Left lung (tissue), 1 donor: ENCODE data around the genes ATG5 and SOBP.

GRCh38 chr6:106325236-106326152 lies at the start of gene ATG5:
ATG5 (minus strand) TSS chr6:106325760.
- PRO-cap: bidirectional peak, plus-strand start at chr6:106325489, minus-strand start at chr6:106325433; bidirectional peak, plus-strand start at chr6:106325892, minus-strand start at chr6:106325747

GRCh38 chr6:106510995-106511223 lies 118.4 kb downstream of the RTN4IP1 start:
- PRO-cap: no peak

DNA sequence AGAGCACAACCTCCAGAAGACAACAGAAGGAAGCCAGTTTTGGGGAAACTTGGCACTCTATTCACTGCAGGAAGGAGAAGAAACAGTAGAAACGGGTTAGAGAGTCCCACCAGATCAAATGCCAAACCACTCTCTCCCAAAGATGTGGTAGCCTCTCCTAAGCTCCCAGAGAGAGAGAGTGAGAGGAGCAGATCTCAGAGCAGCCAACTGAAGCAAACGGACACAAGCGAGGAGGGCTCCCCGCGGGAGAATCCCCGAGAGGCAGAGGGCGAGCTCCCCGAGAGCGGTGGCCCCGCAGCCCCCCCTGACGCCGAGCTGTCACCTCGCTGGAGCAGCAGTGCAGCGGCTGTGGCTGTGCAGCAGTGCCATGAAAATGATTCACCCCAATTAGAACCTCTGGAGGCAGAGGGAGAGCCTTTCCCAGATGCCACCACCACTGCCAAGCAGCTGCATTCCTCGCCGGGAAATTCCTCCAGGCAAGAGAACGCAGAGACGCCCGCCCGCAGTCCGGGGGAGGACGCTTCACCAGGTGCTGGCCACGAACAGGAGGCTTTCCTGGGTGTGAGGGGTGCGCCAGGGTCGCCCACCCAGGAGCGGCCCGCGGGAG lies 117.8 kb downstream of the RTN4IP1 start:
- PRO-cap: bidirectional peak, plus-strand start at position 505 of the sequence, minus-strand start at position 208 of the sequence

DNA sequence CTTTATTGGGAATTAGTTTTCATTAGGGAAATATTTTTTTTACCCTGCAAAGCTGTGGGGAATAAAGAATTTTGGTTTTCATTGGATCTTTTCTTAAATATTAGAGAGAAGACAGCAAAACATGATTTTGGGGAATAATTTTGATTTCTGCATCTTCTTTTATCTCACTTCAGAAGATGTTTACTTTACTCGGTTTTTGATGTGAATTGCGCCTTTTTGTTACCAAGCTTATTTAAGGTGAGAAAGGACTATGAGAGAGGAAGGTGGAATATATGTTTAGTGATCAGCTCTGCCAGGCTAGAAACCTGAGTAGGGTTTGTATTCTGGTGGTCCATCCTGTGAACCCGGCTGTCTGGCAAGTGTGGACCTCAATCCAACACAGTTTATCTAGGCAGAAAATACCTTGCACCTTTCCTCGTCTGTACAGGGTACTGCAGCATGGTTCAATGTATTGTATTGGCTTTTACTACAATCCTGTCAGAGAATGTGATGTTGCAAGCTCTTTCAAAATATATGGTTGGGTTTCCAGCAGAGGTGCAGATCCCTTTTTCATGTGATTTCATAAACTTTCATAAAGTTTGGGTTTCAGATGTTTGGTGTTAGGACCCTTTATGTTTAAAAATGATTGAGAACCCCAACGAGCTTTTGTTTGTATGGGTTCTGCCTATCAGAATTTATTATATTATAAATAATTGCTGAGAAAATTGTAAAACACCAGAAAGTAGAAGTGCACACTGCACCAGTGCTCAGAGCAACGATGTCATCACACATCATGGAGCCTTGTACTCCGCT lies 106.8 kb downstream of the RTN4IP1 start:
- PRO-cap: no peak

- PRO-cap: no peak
These were observed 89.4 kb downstream of the RTN4IP1 start for GRCh38 chr6:106539849-106540422.

DNA sequence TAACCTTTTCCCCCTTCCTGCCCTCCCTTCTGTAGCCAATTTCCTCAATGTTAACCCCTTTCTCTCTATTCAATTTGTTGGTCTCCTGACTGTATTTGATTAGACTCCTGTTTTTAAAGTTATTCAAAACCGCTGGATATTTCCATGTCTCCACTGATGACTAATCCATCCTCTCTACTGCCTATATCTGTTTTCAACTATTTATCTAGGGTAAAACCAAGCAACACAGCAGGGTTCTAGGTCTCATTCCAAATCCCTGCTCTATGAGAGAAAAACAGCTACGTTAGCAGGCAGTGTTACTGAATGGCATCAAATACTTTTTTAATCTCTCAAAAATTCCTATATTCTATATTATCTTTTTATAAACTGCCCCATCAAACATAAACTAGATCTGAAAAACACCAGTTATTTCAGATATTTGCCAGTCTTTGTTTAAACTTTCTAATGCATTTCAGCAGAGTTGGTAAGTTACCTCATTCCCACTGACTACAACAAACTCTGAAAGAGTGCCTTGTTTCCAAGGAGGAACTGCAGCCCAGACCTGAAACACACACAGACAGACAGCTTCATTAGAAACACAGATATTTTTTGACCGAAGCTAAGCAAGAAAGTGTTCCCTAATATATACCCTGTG lies 8.2 kb downstream of the RTN4IP1 start:
- PRO-cap: no peak

DNA sequence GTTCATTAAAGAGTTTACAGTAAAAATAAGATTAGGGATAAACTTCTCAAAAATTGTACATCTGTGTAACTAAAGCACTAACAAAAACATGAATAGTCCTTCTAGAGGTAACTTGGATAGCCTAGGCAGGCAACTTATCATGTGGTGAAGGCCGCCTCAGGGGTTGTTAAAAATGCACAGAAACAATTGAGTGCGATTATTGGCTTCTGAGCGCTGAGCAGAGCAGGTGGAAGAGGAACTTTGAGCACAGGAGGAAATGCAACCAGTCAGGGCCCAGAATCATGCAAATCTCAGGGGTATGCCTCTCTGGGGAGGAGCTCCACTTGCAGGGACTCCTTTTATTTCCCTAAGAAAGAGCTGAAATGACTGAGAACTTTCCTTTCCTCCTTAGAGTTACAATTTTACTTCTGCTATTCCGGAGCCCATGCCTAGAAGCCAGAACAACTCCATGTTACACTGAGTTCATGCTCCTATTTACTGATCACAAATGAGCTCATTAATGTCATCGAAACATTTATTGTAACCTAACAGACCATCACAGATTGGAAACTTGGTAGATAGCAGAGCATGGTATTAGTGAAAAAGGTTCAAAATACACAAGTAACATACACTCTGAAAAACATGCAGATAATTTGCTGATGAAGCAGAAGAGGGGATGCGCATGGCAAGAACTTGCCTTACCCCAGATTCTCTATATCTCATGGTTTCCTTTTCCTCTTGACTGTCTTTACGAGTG lies 37.4 kb downstream of the QRSL1 start:
- PRO-cap: no peak

- PRO-cap: no peak
These were observed 95.4 kb downstream of the QRSL1 start for GRCh38 chr6:106724707-106725313.

GRCh38 chr6:106728179-106728668 lies 98.8 kb downstream of the QRSL1 start:
- PRO-cap: no peak

DNA sequence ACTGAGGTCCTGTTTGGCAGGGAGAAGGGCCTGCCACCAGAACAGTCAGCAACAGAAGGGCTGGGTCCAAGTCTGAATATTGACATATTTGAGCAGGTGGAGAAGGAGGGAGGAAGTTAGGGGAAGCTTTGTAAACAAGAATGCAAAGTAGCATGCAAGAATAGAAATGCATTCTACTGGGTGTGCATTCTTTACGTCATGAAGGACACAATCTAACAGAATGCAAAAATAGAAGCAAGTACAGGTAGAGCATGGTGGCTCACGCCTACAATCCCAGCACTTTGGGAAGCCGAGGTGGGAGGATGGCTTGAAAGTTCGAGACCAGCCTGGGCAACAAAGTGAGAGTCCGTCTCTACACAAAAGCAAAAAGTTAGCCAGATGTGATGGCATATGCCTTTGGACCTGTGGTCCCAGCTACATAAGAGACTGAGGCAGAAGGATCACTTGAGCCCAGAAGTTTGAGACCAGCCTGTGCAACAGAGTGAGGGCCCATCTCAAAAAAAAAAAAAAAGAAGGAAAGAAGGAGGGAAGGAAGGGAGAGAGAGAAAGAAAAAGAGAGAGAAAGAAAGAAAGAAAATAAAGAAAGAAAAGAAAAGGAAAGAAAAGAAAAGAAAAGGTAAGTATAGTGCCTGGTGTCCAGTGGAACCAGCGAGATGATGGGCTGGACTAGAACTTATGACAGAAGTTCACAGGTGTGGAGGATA lies 100.7 kb downstream of the QRSL1 start:
- PRO-cap: no peak

GRCh38 chr6:106735149-106735578 lies 105.8 kb downstream of the QRSL1 start:
- PRO-cap: no peak

DNA sequence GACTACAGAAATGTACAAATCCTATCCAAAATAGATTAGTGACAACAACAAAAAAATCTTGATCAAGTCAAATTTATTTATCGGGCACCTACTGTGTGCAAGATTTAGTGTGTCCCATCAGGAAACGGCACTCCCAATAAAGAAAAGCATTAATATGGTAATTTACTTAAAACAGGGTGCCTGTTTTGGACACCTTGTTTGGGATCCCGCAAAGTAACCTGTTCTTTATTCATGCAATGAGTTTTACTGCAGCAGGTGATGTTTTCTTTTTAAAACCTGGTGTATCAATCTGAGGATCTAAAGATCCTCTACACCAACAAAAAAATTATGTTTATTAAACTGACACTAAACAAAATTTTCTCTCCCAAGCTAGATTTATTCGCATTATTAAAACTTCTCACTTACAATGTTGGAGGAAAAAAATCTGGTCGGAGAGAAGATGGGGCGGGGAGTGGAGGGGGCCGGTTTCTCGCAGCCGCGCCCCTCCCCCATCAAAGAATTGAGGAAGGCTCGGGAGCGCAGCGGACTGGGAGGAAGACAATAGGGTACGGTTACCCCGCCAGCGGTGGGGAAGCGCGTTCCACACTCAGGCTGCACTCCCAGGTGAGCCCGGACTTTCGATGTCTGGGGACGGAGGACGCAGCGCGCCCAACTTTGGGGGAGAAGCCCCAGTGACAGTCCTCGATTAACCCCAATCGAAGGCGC lies 1.5 kb downstream of the CD24 start:
- PRO-cap: no peak

DNA sequence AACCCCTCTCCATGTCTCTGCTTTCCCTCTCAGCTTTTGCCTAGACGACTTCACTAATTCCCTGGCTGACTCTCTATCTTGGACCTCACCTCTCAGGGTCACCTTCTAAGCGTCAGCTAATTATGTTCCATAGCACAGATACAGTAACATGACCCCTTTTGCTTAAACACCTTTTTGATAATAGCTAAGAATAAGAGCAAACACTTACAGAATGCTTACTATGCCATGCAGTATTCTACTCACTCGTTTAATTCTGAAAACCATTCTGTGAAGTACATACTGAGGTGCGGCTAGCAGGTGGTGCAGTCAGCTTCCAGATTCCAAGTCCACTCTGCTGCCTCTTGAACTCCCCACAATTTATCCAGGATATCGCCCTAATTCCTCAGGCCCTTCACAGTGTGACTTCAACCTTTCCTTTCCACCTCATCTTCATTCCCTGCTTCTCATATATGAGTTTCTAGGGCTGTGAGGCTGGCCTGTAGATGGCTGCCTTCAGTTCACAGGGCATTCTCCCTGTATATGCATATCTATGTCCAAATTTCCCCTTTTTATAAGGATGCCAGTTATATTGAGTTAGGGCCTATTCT lies 130.3 kb downstream of the PDSS2 start:
- PRO-cap: no peak

DNA sequence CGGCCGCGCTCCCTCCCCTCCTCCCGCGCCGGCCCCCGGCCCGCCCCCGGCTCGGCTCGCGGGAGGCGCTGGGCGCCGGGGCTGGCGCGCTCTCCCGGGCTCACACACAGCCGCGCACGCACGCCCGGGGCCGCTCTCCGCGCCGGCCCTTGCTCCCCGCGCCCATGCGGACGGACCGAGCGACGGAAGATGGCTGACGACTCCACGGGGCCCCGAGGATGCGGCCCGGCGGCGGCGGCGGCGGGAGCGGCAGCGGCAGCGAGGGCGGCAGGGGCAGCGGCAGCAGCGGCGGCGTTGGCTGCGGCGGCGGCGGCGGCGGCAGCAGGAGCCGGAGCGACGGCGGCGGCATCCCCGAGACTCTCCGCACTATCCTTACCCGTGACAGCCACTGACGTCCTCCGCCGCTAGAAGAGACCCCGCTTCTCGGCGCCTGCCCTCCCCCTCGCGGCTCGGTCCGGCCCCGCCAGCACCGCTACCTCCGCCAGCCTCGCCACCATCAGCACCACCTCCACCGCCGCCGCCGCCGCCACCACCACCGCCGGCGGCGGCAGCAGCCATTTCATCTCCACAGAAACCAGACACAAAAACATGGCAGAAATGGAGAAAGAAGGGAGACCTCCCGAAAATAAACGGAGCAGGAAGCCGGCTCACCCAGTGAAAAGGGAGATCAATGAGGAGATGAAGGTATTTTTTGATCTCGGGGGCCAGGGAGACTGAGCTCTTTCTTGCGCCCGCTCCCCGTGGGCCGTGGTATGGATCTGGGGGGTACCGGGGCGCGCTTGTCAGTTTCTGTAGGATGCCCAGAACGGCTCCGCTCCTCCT lies at the start of gene SOBP:
TSS of gene SOBP (plus strand) at position 89 of the 822 bp plus-strand sequence.
- PRO-cap: bidirectional peak, plus-strand start at position 109 of the sequence, minus-strand start outside the sequence; bidirectional peak, plus-strand start at position 375 of the sequence, minus-strand start at position 365 of the sequence

GRCh38 chr6:107859975-107860522 lies 35.9 kb upstream of the SCML4 start:
- PRO-cap: no peak

GRCh38 chr6:107868623-107869529 lies 44.8 kb upstream of the SCML4 start:
- PRO-cap: no peak

- PRO-cap: no peak
These were observed 40.3 kb upstream of the OSTM1 start for GRCh38 chr6:108114773-108115279.

GRCh38 chr6:108260061-108260680 lies 669 bp downstream of the SNX3 start:
- PRO-cap: unidirectional peak, plus-strand start at chr6:108260264; unidirectional peak, plus-strand start at chr6:108260275; bidirectional peak, plus-strand start at chr6:108260484, minus-strand start at chr6:108260358

GRCh38 chr6:108558579-108558792 lies 2.2 kb upstream of the FOXO3 start:
- PRO-cap: bidirectional peak, plus-strand start at chr6:108558696, minus-strand start at chr6:108558362

- PRO-cap: unidirectional peak, minus-strand start at chr6:108588697
These were observed 27.8 kb downstream of the FOXO3 start for GRCh38 chr6:108588456-108588997.